ENCODE data around the genes SPIRE2 and TCF25.

- PRO-cap, 4 experiments = peak in 4 of 4 experiments; most common plus-strand start chr16:89765129 (in 4); most common minus-strand start chr16:89765048 (in 4)
- RAMPAGE, long total RNA, 4 experiments = start-site peak on the minus strand in 1 of 4 experiments, at chr16:89765013-89765026 at its widest, 17 reads per replicate
Observed at GRCh38 chr16:89764513-89765437, 43.4 kb downstream of the ZNF276 start.

DNA sequence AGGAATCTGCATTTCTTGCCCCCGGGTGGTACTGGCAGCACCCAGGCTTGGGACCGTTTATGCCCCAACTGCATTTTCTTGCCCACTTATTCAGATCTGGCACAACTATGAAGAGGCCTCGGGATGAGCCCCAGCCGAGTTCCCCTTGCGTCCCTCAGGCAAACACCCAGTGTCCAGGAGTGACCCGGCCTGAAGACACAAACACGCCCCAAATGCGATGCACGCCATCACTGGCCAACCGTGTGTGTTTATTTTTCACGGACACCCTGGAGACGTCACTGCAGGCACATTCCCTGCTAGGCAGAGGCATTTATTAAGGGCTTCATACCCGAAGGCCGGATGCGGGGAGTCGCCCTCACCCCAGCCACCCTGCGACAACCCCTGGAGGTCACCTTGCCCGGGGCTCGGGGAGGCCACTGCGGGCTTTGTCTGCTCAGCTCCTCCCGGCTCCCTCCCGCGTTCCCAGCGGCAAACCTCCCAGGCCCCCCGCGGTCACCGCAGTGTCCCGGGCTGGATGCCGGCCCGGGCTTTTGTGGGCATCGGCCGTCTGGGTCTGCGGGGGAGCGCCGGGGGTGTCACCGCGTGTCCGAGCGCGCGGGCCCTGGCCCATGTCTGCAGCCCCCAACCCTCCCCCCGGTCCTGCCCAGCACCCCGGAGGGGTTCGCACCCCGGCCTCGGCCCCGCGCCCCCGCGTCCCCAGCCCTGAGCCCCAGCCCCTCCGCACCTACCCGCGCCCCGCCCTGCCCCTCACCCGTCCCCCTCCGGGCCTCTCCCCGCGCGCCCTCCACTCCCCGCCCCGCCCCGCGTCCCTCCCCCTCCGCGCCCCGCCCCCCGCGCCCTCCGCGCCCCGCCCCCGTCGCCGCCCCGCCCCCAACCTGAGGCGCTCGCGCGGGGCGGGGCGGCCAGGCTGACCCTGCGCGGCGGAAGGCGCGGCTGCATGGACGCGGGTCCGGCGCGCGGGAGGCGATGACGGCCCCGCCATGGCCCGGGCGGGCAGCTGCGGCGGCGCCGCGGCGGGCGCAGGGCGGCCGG, at the start of gene SPIRE2:
Gene SPIRE2 (plus strand): TSS at position 905 of the 1,032 bp plus-strand sequence.
- PRO-cap, 4 experiments = peak in 3 of 4 experiments; most common plus-strand start position 938 of the sequence (in 3); most common minus-strand start position 742 of the sequence (in 1)
- RAMPAGE, long total RNA, 4 experiments = no peak in any of the 4 experiments

- PRO-cap, 4 experiments = peak in 4 of 4 experiments; most common plus-strand start chr16:89873645 (in 4); most common minus-strand start chr16:89873468 (in 4)
- RAMPAGE, long total RNA, 4 experiments = start-site peak on the plus strand in 4 of 4 experiments, at chr16:89873580-89873698 at its widest, 1,642 to 3,907 reads per replicate; start-site peak on the minus strand in 1 of 4 experiments, at chr16:89873473-89873492 at its widest, 8 reads per replicate
Observed at GRCh38 chr16:89873405-89874133, at the start of gene TCF25. TCF25 (plus strand) TSS chr16:89873592.

- PRO-cap, 4 experiments = peak in 1 of 4 experiments; most common plus-strand start chr16:89926335 (in 1)
- RAMPAGE, long total RNA, 4 experiments = no peak in any of the 4 experiments
Observed at GRCh38 chr16:89925625-89926736, 2.8 kb downstream of the TUBB3 start.

DNA sequence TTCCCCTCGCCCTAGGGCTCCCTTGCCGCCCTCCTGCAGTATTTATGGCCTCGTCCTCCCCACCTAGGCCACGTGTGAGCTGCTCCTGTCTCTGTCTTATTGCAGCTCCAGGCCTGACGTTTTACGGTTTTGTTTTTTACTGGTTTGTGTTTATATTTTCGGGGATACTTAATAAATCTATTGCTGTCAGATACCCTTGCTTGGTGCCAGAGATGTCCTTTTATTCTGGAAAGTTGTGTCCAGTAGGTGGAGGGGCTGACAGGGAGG, 12.7 kb downstream of the TUBB3 start:
- PRO-cap, 4 experiments = no peak in any of the 4 experiments
- RAMPAGE, long total RNA, 4 experiments = no peak in any of the 4 experiments

DNA sequence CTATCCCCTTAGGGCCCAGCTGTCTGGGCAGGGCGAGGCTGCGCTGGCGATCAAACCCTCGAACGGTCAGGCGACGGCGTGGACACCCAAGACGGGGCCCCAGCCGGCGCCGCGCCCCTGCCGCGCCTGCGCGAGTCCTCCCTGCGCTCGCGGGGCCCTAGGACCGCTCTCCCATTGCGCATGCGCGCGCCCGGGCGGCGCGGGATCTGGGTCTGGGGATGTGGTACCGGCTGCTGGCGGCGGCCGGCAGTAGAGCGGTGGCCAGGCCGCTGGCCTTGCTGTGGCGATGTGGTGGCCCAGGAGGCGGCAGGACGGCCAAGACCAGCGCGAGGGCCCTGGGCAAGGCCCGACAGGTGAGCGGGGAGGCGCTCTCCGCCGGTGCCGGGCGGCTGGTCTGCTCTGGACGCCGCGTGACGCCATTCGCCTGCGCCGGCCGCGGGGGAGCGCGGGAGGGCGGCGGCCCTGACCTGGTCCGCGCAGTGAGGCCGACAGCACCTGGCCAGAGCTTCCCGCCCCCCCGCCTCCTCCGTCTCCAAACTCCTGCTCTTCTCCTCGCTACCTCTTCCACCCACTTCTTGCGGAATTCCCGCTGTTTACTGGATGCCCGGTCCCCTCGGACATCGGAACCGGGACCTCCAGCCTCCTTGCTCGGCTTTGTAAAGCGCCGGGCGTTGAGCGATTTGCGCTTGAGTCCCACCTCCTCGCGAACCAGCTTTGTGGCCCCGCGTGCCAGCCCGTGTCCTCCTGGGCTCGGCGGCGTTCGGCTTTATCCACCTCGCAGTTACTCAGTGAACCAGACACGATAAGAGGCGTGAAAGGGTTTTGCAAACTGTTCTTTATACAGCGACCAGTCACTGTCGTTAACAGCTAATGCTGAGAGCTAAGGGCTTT, 24.1 kb downstream of the DEF8 start:
- PRO-cap, 4 experiments = peak in 4 of 4 experiments; most common plus-strand start position 200 of the sequence (in 3); most common minus-strand start position 64 of the sequence (in 2)
- RAMPAGE, long total RNA, 4 experiments = start-site peak on the plus strand in 4 of 4 experiments, centred at positions 185 to 196 of the sequence, 60 to 243 reads per replicate; start-site peak on the minus strand in 3 of 4 experiments, centred at positions 60 to 99 of the sequence, 22 to 37 reads per replicate

Measured in spleen (tissue), 7 donors.